PC-3 (cell line): ENCODE measurements around a stretch of chr3.

- RAMPAGE, long total RNA = no peak
These were observed 20.7 kb downstream of the COL8A1 start for GRCh38 chr3:99659014-99659480.

DNA sequence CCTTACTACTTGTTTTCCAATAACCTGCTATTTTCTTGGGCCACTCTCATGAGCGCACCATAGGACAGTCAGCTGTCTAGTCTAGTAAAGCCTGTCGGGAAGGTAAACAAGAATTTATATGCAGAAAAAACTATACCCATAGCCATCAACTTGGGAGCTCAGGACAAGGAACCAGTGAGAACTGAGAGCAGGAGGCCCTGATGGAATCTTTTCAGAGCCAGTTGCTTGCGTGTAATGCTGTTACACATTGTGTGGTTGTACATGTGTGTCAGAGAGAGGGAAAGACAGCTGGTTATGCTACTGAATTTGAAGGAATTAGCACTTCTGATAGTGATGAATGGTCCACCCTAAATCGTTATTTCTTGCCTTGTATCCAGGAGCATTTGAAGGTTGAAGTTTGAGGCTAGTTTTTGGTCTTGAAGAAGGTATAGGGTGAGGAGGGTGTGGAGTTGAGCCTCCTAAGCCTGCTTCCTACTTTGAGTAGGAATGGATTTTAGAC is 36.1 kb downstream of the CMSS1 start:
- RAMPAGE, long total RNA = no peak

DNA sequence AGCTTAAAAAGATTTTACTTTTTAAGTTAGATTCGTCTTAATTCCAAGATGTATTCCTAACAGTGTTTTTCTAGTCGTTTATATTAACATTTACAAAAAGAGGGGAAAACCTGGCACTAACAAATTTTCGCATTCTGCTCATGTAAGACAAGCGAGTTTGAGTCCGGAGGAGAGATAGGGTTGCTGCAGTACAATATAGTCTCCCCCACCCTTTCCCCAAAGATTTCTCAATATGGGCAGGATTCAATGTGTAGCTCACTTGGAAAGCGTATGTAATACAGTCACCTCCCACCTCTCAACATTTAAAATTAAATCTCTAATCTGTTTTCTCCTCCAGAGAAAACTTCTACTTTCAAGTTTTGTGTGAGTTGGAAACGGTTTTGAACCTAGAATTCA is 57.9 kb downstream of the CMSS1 start:
- RAMPAGE, long total RNA = no peak

DNA sequence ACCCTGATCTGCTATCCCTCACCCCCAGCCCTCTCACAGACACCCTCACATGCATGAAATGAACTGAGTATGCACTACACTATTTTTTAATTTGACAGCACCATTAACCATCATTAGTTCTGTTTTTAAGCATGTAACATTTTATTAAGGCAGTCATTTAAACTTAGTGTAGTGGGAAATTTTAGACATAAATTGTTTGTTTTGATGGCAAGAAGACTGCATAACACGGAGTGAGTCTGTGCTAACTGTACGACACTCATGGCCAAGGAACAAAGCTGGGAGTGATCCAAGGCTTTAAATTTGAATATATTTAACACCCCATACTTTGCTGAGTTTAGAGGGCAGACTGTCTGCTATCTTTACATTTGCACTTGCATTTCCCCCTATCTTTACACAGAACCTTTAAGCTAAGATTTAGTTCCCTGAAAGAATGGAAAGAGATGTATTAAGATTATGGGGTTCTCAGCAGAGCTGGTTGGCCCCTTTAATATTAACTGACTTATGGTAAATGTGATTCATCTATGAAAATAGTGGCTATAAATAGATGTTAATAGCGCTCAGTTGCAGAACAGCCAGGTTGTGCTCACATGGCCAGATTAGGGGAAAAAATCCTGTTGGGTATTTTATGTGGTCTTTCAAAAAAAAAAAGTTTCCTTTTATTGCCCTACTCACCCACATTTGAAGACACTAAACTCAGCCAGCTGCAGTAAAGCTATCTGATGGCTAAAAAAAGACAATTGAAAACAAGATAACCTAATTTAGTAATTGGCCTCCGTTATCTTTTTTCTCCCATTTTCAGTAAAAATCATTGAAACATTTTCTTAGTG is 120.7 kb downstream of the CMSS1 start:
- RAMPAGE, long total RNA = no peak

GRCh38 chr3:99960858-99961355 is 143.2 kb downstream of the CMSS1 start:
- RAMPAGE, long total RNA = no peak

DNA sequence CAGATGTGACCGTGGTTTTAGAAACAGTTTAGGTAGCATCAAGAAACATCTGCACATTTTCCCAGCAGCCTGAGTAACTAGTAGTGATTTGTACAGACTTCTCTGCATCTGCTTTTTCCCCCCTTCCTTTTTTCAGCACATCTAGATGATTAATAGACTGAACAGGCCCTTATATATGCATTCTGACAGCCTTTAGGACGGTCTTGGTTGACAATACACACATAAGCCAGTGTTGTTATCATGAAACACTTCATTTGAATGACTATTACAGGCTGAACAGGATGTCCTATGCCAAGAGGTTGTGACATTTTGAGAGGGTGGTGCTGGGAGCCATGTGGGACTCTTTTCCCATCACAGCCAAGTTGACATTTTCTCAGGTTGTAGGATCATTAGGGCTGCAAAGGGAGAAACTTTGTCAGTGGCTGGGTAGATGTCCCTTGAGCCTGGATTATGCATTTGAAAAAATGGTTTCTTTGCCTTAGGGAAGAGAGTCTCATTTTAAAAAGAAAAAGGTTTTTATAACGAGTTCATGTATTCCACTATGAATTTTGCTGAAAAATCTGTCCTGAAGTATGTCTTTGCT is 73.8 kb downstream of the FILIP1L start:
- RAMPAGE, long total RNA = no peak

DNA sequence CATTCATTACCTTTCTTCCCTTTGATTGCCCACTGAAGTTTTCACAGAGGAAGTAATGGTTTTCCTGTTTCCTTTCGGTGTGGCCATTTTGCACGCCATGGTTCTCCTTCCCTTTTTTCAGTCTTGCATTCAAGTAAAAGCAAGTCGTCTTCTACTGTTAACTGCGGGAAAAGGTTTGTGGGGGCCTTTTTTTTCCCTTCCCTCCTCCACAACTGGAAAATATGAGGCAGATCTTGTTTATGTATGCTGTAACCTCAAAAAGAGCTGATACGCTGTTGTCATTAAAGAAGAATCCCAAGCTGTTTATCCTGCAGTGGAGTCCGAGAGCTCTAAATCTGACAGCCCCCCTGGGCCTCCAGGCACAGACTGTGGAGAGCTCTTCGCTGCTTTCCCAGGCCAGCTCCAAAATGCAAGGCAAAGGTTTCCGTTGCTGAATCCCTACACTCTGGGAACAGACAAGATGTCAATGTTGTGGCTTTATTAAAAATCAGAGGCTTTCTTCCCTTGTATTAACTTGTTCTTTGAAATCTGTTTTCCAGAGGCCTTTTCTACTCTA is 40.3 kb downstream of the FILIP1L start:
- RAMPAGE, long total RNA = no peak

DNA sequence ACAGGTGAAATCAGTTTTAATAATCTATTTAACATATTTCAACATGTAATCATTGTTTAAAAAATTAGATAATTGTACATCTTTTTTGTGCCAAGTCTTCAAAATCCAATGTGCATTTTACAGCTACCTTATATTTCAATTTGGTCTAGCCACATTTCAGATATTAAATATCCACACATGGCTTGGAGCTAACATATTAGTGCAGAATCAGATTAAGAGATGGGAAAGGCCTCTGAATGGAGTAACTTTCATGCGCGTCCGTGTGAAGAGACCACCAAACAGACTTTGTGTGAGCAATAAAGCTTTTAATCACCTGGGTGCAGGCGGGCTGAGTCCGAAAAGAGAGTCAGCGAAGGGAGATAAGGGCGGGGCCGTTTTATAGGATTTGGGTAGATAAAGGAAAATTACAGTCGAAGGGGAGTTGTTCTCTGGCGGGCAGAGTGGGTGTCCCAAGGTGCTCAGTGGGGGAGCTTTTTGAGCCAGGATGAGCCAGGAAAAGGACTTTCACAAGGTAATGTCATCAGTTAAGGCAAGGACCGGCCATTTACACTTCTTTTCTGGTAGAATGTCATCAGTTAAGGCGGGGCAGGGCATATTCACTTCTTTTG is 2.1 kb downstream of the TBC1D23 start:
- RAMPAGE, long total RNA = no peak

DNA sequence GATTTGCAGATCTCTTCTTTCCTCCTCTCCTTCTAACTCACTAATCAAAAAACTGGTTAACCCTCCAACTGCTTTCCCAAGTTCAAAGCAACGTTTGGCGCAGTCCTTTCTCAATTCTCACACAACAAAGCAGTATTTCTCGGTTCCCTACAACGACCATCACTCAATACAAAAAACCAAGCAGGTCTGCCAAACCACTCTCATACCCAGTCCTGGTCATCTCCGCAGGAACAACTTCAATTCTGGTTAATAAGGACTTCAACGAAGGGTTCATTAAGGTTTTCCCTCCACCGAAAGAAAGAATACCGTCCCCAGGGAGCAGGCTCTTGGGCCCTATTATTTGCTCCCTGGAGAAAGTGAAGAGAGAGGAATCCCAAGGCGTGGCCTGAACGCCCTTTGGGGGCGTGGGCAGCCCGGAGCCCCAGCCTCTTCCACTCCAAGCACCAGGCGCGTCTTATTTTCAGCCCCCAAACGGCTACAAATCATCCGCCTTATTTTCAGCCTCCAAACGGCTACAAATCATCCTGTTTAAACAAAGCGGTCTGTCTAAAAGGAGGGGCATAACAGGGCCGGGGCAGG is 556 bp upstream of the TMEM45A start:
- RAMPAGE, long total RNA = no peak

DNA sequence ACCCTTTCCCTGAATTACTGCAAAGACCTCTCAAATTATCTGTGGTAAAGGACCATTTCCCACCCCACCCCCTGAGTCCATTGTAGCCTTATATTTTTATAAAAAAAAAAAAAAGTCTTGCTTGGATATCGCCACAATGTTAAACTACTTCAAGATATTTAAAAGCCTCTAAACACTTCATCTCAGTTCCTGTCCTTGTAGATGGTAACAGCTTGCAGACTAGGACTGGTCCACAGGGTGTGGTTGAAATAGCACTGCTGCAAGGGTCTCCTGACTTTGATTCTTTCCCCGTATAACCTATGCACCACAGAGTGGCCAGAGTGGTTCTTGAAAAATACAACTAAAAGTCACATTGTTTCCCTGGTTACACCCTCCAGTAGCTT is 11.7 kb downstream of the TMEM45A start:
- RAMPAGE, long total RNA = no peak

DNA sequence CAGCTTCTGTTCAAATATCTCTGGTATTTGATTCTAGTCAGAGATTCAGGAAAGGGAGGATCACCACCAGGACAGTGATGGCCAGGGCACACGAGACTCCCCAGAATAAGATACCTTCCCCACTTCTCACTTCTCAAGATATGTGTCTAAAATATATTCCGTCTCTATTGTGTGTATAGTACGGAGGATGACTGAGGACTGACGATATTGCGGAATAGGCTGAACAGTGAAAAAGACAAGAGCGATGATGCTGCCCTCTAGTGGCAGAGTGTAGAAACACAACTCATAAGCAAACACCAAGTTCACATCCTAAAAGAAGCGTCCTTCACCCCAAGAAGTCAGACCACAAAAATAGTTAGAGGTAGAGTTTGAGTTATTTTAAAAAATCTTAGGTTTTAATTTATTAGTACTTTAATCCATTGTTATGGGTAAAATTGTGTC is 18.9 kb upstream of the ADGRG7 start:
- RAMPAGE, long total RNA = no peak

DNA sequence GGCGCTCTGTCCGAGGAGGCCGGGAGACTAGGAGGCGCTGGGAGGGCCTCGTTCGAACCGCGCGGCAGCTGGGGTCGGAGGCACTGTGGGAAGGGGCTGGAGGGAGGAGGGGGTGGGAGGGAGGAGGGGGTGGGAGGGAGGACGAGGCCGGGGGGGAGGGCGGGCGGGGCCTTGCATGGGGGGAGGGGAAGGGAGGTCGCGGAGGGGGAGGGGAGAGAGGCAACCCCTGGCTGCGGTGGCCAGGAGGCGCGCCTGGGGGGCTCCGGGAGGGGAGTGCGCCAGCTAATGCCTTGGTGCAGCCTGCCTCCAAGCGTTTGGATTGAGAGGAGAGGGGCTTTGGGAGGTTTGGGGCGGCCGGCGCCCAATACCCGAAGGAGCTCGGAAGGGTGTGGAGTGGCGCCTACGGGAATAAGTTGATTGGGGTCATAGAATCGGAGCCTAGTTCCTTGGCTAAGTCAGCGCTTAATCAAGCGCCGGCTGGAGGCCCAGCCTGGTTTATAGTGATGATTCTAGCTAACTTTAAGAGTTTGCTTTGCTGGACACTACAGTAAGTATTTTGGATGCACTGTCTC is 541 bp downstream of the TFG start:
- RAMPAGE, long total RNA = no peak

GRCh38 chr3:100972956-100973457 is 20.2 kb downstream of the ABI3BP start:
- RAMPAGE, long total RNA = no peak

DNA sequence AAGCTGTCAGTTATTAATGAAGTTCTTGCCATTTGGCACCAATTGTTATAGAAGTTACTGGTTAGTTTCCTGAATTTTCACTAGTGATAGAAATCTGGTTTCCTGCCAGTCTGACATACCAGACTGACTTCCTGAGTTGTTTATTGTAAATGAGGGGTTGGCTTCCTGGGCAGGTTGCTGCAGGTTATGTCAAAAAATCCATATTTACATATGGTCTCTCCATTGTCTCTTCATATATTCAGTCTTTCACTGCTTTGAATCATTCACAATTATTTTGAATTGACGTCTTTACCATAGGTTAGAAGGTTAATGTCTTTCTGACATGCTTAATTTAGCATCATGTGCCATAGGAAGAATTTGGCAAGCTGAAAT is 8.4 kb upstream of the SENP7 start:
- RAMPAGE, long total RNA = no peak

DNA sequence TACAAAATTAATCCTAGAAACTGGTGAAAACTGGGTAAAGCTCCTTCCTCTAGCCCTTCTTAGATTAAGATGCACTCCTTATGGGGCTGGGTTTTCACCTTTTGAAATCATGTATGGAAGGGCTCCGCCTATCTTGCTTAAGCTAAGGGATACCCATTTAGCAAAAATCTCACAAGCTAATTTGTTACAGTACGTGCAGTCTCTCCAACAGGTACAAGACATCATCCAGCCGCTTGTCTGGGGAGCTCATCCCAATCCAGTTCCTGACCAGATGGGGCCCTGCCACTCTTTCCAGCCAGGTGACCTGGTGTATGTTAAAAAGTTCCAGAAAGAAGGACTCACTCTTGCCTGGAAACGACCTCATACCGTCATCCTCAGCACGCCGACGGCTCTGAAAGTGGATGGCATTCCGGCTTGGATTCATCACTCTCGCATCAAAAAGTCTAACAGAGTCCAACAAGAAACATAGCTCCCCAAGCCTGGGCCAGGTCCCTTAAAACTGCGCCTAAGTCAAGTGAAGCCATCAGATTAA is 37.7 kb downstream of the ZBTB11 start:
- RAMPAGE, long total RNA = no peak

DNA sequence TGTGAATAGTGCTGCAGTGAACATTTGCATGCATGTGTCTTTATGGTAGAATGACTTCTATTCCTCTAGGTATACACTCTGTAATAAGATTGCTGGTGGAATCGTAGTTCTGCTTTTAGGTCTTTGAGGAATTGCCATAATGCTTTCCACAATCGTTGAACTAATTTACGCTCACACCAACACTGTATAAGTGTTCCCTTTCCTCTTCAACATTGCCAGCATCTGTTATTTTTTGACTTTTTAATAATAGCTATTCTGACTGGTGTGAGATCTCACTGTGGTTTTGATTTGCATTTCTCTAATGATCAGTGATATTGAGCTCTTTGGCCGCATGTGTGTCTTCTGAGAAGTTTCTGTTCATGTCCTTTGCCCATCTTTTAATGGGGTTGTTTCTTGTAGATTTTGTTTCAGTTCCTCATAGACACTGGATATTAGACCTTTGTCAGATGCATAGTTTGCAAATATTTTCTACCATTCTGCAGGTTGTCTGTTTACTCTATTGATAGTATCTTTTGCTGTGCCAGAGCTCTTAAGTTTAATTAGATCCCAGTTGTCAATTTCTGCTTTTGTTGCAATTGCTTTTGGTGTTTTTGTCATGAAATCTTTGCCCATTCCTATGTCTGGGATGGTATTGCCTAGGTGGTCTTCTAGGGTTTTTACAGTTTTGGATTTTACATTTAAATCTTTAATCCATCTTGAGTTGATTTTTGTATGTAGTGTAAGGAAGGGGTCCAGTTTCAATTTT is 12.9 kb downstream of the NXPE3 start:
- RAMPAGE, long total RNA = no peak

DNA sequence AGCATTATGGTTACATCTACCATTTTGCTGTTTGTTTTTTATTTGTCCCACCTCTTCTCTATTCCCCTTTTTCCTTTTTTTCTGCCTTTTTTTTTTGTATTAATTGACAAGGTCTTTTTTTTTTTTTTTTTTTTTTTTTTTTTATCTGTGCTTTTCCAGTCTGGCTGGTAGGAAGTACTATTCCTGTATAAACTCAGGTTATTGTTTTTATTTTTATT is 14.4 kb downstream of the NXPE3 start:
- RAMPAGE, long total RNA = no peak

GRCh38 chr3:101846880-101847242 is 2.5 kb upstream of the NFKBIZ start:
- RAMPAGE, long total RNA = no peak

GRCh38 chr3:101849782-101850340 is 547 bp downstream of the NFKBIZ start:
- RAMPAGE, long total RNA = no peak

DNA sequence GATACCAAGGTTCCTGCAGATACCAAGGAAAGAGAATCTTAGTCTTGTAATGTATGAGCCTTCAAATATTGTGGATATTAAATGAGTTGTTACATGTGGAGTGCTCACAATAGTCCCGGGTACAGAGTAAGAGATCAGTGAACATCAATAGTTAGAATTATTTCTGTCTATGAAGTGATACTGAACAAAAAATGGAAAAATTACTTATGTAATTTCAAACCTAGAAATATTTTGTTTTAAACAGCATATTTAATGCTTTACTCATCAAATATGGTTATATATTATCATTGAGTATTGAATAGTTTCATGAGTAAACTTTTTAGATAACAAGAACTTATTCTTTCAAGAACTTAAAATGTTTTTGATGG is 8.4 kb downstream of the NFKBIZ start:
- RAMPAGE, long total RNA = no peak